Camera-type eye (tissue), 1 donor: ENCODE measurements around a stretch of chr12.

DNA sequence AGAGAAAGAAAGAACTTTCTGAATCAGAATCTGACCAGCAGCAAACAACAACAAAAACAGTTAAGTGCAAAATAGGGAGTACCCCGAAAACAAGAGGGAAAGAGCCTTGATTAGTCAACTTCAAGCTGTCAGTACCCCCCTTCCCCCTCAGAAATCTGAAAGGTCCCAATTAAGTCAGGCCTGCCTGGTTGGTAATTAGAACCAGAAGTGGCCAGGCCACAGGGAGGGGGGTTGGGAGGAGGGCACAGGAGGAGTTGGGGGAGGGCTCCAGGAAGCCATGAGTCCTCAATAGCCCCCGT is 9.7 kb downstream of the RARG start:
- RAMPAGE, long total RNA = no peak

DNA sequence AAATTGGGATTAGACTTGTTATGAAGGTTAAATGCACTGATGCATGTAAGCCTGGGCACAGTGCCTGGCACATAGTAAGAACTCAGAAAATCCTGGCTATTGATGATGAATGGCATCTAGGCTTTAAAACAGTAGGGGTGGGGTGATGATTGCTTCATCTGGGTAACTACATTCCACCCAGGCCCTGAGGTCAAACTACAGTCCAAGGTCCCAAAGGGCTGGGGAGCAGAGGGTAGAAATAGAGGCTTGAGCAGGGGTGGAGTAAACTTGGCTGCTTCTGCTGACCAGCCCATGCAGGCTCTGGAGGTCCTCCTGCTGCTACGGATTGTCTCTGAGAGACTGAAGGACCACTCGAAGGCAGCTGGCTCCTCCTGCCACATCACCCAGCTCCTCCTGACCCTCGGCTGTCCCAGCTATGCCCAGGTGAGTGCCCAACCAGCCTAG is 11.4 kb downstream of the ESPL1 start:
- RAMPAGE, long total RNA = no peak

- RAMPAGE, long total RNA = no peak
Observed at GRCh38 chr12:53286047-53287067, 9.0 kb upstream of the PFDN5 start.

DNA sequence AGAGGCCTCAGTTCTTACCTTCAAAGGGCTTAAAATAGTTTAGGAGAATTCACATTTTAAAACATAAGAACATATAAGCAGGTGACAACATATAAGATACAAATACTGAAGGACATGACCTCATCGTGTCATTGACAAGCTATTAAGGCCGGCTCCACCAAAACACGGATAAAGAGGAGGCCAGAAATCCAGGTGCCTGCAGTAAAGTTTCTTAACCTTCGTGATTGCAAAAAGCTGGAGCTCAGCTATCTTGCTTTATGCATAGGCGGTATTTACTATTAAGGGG is 1.3 kb upstream of the SP1 start:
- RAMPAGE, long total RNA = no peak

- RAMPAGE, long total RNA = no peak
Observed at GRCh38 chr12:53381341-53381896, 1.4 kb downstream of the SP1 start.

GRCh38 chr12:53390521-53390907 is 10.5 kb downstream of the SP1 start:
- RAMPAGE, long total RNA = no peak

- RAMPAGE, long total RNA = no peak
Observed at GRCh38 chr12:53471091-53471412, 19.1 kb downstream of the PCBP2 start.

DNA sequence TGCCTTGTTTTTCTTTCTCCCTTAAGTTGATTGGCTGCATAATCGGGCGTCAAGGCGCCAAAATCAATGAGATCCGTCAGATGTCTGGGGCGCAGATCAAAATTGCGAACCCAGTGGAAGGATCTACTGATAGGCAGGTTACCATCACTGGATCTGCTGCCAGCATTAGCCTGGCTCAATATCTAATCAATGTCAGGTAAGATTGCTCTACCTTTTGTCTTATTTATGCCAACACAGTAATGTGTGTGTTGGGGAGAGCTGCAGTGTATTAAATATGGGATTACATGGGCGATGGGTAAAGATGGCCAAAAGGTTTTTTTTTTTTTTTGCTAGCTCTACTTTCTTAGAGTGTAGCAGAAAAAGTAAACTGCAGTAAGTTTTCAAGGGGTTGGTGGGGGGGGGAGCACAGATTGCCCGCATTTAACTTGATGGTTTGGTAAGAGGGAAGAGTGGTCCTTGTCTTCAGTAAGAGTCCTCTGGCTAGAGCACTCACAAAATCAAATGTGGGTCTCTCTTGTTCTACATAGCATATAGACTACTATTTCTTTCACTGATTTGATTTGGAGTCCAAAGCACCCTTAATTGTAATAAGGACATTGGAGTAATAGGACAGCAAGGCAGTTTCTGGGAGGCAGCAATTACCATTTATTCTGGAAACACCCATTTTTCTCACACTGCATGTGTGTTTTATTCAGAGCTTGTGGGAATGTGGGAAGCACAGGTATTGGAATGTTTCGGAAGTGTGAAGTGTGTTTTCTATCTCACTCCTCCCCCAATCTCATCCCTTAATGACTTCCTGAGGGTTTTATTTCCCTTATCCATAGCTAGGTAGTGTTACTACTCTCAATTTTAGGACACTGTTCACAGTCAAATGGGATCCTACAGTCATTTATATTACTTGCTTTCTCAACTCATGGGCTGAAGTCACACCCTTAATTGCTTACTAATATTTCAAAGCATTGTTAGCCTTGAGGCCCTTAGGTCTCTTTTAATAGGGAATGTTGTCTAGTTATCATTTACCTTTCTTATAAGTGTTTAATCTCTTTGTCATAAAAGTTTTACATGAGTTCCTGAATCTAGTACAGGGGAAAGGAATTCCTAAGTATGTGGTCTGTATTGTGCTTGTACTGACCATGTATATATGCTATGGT is 20.1 kb downstream of the PCBP2 start:
- RAMPAGE, long total RNA = no peak

- RAMPAGE, long total RNA = no peak
Observed at GRCh38 chr12:53506808-53507474, 343 bp downstream of the NPFF start.

DNA sequence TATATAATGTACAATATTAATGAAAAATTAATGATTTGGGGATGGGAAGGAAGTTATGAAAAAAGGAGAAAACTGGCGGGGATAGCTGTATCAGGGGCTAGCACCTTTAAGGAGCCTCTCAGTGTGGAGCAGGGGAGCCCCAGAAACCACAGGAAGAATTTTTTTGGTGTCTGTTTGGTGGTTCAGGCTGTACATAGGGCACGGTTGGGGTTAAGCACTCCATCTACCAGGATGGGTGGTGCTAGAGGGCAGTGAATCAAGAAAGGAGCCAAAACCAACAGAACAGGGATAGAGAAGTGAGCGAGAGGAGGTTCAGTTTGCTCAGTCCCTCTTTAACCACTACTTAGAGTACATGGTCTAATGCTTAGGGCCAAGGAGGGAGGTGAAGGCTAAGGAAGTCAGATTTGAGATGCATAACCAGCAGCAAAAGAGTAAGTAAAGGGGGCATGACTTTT is 6.4 kb upstream of the NPFF start:
- RAMPAGE, long total RNA = no peak

GRCh38 chr12:53623955-53624396 is 2.2 kb downstream of the ATF7 start:
- RAMPAGE, long total RNA = no peak

DNA sequence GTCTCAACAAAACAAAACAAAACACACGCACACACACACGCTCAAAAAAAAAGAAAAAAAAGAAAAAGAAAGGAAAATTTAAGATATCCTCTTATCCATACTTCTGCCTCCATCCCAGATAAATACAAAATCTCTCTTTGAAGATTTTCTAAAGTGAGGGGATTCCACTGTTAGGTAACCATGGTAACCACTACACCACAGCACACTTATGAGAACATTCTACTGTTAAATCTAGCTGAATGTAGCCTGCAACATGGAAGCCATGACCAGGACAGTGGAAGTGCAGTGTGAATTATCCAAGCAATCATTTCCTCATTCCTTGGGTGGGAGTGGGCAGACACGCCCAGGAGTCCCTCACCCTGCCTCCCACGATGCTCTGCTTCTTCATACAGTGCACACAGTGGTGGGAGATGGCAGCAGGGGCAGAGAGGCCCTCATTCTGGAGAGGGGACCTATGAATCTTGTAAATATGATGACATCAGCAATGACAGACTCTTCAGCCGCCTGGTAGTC is 70.2 kb upstream of the HOXC13 start:
- RAMPAGE, long total RNA = no peak

- RAMPAGE, long total RNA = no peak
Observed at GRCh38 chr12:53975156-53975497, 2.2 kb downstream of the HOXC11 start.

DNA sequence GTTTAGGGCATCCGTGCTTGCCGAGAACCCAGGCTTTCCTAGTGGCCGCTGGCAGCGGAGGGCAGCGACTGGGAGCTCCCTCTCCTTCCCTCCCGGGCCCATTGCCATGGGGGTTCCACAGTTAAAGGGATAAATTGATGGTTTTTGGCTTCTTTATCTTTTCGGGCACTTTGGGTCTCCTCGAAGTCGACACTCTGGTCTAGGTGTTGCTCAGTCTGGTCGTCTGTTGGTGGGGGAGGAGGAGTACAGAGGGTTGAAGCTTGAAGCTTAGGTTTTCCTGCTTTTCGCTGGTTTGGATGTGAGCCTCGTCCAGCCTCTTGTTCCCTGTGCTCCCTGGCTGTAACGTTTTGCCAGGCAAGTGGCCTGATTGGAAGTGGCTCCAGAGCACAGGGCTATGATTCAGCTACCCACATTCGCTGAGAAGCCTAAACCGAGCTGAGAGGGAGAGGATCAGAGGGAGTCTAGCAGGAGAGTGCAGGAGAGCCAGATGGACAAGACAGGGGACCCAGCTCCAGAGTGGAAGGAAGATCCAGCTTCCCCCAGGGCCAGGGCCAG is 6.0 kb downstream of the HOXC10 start:
- RAMPAGE, long total RNA = no peak

- RAMPAGE, long total RNA = no peak
Observed at GRCh38 chr12:54010887-54012004, 2.5 kb downstream of the HOXC8 start.

- RAMPAGE, long total RNA = no peak
Observed at GRCh38 chr12:54020930-54021588, 7.2 kb upstream of the HOXC6 start.

GRCh38 chr12:54021589-54022256 is 6.5 kb upstream of the HOXC6 start:
- RAMPAGE, long total RNA = no peak

DNA sequence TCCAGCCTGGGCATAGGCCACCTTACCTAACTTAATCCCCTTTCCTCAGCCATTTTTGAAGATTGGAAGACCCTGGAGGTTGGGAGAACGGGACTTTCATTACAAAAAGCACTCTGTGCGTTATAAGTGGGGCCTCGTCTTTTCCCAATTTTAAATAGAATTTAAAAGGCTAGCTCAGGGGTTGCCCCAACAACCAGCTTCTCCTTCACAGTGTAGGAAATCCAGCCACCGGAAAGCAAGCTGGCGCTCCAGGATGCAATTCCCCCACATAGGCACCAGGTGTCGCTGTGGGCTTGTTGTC is 430 bp upstream of the HOXC5 start:
- RAMPAGE, long total RNA = no peak

DNA sequence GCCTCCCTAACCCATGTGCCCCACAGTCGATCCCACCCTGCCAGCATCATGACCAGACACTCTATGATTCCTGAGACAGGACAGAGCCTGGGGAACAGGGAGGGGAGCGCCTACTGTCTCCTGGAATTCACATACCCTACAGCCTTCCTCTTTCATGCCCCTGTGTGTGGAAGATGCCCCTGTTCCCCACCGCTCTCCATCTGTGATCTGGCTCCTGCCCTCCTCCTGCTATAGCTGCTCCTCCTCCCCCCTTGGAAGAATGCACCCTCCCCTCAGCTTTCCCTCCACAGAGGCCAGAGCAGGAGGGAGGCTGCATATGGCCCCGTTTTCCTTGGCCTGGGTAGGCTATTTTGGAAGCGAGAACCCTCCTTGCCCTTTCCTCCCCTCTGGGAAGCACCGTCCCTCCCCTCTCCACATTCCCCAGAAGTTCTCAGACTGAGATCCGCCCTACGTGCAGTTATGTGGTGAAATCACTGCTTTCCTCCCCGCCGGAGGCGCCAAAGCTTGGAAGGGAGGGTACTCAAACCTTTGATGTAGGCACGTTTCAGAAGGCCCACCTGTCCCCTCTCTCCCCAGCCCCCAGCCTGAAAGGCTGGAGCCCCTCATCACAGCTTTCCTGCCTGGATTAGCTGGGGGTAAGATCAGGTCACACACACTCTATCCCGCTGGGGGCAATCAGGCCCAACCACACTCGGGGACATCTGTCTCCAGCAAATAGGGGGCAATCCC is 47.9 kb downstream of the SMUG1 start:
- RAMPAGE, long total RNA = no peak

DNA sequence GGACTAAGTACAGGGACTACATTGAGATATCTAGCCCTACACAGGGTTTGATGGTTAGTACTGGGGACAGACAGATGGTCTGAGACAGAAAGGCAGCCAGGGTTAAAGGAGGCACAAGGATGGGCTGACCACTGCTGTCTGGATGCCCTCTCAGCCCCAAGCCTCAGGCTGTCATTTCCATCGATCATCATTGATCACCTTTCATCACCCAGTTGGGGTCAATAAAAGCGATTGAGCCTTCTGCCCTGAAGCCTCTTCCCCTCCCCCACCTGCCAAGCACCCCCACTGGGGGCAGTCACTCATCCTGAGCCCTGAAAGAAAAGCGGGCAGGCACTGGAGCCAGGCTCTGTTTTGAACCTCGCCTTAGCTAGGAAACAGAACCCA is 5.9 kb downstream of the SMUG1 start:
- RAMPAGE, long total RNA = no peak